ENCODE data around the genes CDC73 and CRB1.

GRCh38 chr1:192609130-192609585 lies 26.8 kb upstream of the RGS13 start:
- PRO-cap, 2 experiments: no peak in any of the 2 experiments

GRCh38 chr1:192788172-192788742 lies 20.6 kb upstream of the RGS2 start:
- PRO-cap, 2 experiments: no peak in any of the 2 experiments

- PRO-cap, 2 experiments: peak in 2 of 2 experiments; most common plus-strand start chr1:193114201 (in 2)
Observed at GRCh38 chr1:193114043-193114434, 7.8 kb upstream of the CDC73 start.

- PRO-cap, 2 experiments: peak in 2 of 2 experiments; most common plus-strand start chr1:193122058 (in 2)
Observed at GRCh38 chr1:193121922-193122735, at the start of gene CDC73. Gene CDC73 (plus strand): TSS chr1:193122031.

DNA sequence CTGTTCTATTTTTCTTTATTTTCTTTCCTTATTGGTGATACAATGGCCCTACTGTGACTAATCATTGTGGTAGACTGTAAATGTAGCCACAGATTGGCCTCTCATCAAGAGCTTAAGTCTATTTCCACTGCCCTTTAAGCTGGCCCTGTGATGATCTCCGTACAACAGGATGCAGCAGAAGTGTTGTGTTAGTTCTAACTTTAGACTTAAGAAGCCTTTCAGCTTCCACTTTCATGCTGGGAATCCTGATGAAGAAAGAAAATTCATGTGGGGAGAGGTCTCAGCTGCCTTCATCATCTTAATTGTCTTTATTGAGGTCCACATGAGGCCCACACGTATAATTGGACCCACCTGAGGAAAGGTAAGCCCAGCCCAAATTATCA lies 285.6 kb upstream of the B3GALT2 start:
- PRO-cap, 2 experiments: no peak in any of the 2 experiments

DNA sequence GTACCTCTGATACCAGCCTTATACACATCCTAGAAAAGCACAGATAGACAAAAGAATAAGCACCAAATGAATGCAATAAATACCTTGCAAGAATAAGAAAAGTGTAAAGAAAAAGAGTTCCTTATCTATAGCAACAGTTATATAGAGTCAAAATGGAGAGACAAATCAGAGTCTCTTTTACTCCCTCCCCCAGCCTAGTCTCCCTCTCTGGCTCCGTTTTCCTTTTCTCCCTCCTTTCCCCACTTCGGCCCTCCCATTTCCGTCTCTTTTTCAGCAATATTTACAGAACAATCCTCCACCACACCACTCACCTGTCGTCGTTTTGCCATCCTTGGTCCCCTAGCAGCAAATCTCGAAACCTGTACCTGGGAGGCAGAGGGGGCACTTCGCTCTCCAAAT lies 337 bp downstream of the KCNT2 start:
- PRO-cap, 2 experiments: no peak in any of the 2 experiments

- PRO-cap, 2 experiments: peak in 1 of 2 experiments; most common plus-strand start chr1:196657062 (in 1); most common minus-strand start chr1:196657044 (in 1)
Observed at GRCh38 chr1:196656348-196657252, 4.8 kb downstream of the CFH start.

GRCh38 chr1:196896380-196896885 lies 8.6 kb downstream of the CFHR4 start:
- PRO-cap, 2 experiments: peak in 2 of 2 experiments; most common plus-strand start chr1:196896624 (in 1); most common minus-strand start chr1:196896515 (in 1)

GRCh38 chr1:196991817-196992301 lies 14.5 kb downstream of the CFHR5 start:
- PRO-cap, 2 experiments: peak in 2 of 2 experiments; most common plus-strand start chr1:196992159 (in 2); most common minus-strand start chr1:196992041 (in 1)

DNA sequence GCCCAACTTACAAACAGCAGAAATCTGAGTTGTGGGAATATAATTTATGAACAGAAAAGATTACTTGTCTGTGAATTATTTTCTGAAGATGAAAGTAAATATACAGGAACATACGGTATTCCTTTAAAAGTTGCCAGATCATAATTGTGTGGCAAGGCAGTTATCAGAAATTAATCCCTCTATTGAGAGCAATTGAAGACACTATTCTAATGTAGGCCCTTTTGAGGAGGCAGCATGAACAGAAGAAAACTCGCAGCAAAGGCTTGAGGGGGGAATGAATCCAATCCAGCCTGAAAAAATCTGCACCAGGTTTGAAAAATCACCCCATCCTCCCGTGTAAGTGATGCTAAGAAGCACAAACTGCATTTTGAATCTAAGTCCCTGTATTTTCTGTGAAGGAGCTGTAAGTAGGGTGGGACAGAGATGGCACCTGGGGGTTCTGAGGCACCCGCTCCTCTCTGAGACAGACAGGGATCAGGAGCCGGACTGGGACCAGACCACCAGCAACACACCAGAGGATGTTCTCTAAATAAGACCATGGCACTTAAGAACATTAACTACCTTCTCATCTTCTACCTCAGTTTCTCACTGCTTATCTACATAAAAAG lies at the start of gene CRB1:
TSS of gene CRB1 (plus strand) at position 377 of the 608 bp plus-strand sequence.
- PRO-cap, 2 experiments: no peak in any of the 2 experiments

GRCh38 chr1:197620558-197621100 lies 154.7 kb downstream of the DENND1B start:
- PRO-cap, 2 experiments: peak in 2 of 2 experiments; most common plus-strand start chr1:197620913 (in 2); most common minus-strand start chr1:197620754 (in 2)

- PRO-cap, 2 experiments: no peak in any of the 2 experiments
Observed at GRCh38 chr1:197783515-197784029, 8.3 kb upstream of the DENND1B start.

GRCh38 chr1:198597601-198598246 lies 41.1 kb upstream of the PTPRC start:
- PRO-cap, 2 experiments: no peak in any of the 2 experiments

GRCh38 chr1:198598649-198599453 lies 40.0 kb upstream of the PTPRC start:
- PRO-cap, 2 experiments: no peak in any of the 2 experiments

- PRO-cap, 2 experiments: no peak in any of the 2 experiments
Observed at GRCh38 chr1:198620206-198620736, 18.6 kb upstream of the PTPRC start.

DNA sequence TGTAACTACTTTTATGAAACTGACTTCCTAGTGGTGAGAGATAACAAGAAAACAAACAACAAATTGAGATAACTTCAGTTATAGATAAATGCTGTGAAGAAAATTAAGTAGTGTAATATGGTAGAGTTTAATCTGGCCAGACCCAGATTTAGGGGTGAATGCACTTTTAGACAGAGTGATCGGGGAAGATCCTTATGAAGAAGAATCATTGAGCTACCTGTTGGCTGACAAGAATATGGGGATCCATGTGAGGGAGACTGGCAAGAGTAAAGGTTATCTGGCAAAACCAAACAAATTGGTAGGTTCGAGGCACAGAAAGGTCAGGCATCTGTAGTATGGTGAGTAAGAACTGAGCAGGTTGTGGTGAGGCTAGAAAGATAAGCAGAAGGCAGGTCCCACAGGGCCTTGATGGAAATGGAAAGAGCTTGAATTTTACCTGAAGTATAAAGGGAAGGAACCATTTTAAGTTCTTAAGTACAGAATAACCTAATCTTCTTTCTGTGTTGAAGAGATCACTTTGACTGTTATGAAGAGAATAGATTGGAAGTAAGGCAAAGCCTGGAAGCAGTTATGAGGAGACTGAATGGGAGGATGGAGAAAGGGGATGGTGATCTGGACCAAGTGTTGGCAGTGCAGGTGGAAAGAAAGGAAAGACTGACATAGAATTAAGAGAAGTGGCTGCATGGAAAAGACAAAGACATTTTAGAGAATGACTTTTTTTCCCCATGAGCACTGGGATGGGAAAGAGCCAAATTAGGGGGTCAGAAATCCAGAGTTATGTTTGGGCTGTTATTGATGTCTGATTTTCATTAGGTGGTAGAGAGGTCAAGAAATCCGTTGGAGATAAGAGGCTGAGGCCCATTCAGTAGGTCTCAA lies 11.2 kb downstream of the PTPRC start:
- PRO-cap, 2 experiments: no peak in any of the 2 experiments

- PRO-cap, 2 experiments: no peak in any of the 2 experiments
Observed at GRCh38 chr1:198662680-198663310, 24.0 kb downstream of the PTPRC start.

DNA sequence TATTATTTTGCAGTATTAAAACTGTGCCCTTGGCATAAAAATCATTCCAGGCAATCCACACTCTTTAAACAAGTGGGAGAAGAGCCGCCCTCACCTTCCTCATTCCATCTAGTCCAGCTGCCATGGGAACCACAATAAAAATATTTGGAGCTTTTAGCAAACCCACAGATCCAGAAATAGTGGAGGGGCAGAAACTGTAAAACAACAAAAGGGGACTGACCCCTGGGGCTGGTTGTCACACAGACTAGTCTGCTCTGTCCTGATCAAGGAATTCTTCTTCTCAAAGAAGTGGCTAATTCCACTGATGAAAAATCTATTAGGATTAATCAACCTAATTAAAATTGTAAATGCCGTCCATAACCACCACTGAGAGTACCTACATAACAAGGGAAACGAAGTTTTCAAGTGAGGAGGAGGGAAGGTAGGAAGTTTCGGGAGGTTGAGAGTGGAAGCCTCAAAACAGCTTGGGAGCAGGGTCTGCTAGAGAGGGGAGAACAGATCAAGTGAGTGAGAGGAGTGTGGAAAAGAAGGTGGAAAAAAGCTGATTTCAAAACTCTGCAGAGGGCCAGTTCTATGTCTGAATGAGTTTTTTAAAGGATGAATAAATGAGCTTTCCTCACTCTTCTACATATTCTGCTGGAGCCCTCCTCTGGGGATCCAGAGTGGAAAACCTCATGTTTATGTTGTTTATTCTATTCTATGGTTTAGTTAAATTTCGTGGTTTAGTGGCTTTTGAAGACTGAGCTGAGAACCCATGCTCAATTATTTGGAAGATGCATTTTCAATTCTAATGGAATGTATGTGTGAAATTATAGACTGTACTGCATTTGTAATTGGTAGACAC lies 61.8 kb downstream of the PTPRC start:
- PRO-cap, 2 experiments: no peak in any of the 2 experiments

- PRO-cap, 2 experiments: no peak in any of the 2 experiments
Observed at GRCh38 chr1:198920060-198920572, 281.3 kb downstream of the PTPRC start.

DNA sequence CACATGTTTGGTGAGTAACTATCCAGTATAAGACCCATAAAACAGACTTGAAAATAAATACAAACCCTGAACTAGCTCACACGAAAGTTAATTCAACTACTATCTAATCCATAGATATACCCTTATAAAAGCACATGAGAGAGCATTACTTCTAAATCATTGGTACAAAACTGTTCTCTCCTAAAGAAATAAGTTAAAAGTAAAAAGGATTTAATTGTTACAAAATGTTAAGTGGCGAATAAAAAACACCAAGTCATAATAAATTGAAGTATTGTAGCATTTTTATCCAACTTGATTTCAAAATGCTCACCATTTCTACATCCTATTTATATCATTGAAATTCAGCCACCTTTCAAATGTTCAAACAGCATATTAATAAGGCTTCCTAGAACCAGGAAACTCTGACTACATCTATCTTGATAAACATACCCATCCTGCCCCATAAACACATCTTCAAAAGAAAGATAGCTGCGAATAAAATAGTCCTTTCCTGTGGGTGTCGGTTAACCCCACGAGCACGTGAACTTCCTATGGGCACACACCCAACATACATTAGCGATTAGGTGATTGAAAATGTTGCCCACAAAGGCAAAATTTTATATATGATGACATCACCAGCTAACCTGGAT lies 295.8 kb downstream of the PTPRC start:
- PRO-cap, 2 experiments: no peak in any of the 2 experiments

Data from Metastatic Liver Carcinoma in the Adrenal Gland (tissue), 2 donors.